Epithelial cell of alveolus of lung (primary cell): Measurements from ENCODE around the gene PTTG2.

DNA sequence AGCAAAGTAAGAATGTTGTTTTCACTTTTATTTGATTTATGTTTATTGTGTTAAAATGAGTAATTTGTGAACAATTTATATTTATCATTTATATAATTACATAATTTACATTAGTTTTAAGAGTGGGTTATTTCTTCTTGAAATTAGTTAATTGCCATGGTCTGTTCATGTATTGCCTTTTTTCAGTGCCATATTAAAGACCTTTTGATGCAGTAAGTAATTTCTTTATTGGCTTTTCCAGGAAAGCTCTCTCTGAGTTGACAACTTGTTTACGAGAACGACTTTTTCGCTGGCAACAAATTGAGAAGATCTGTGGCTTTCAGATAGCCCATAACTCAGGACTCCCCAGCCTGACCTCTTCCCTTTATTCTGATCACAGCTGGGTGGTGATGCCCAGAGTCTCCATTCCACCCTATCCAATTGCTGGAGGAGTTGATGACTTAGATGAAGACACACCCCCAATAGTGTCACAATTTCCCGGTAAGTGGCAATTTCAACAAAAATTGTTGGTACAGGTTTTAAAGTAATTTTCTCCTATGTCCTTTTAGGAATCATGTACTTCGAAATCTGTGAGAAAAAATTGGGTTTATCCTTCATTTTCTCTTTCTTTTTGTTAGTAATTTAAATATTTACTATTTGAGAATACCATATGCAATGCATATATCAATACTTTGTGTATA is 148.0 kb downstream of the STIM2 start:
- RAMPAGE, long total RNA = no peak
- RRBS = no CpG with 5 or more reads among the region's 5 CpGs

DNA sequence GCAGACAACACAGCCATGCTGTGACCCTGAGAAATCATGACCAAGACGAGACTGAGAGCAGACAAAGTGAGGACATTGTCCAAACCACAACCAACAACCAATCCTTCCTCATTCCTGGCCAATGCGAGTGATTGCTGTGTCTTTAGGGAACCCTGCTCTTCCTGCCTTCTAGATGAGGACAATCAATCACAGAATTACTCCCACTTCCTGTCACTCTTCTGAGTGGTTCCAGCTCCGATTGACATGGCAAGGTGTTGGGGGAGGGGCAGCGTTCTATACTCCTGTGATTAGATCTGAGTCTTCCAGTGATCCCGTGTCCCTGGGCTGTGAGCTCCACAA is 227.8 kb downstream of the STIM2 start:
- RAMPAGE, long total RNA = no peak
- RRBS = no CpG with 5 or more reads among the region's 5 CpGs

- RAMPAGE, long total RNA = no peak
- RRBS = no CpG with 5 or more reads among the region's 14 CpGs
Observed at GRCh38 chr4:28116487-28117021, 1255.9 kb downstream of the STIM2 start.

GRCh38 chr4:30721573-30722591 is 1.7 kb downstream of the PCDH7 start:
- RAMPAGE, long total RNA = no peak
- RRBS = 1% methylated on average over 29 of the region's 132 CpGs

- RAMPAGE, long total RNA = no peak
- RRBS = no CpG with 5 or more reads among the region's 7 CpGs
Observed at GRCh38 chr4:30757364-30757945, 37.3 kb downstream of the PCDH7 start.

DNA sequence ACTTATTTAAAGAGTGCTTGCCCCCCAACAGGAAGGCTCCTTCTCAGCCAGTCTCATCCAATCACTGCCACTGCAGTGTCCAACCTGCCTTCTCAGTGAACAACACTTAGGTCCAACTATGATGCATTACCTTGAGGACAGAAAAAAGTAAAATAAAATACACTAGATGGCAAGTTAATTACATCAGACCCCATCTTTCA is 1742.7 kb downstream of the PCDH7 start:
- RAMPAGE, long total RNA = no peak

- RAMPAGE, long total RNA = no peak
- RRBS = no CpG with 5 or more reads among the region's 3 CpGs
Observed at GRCh38 chr4:36063535-36063790, 180.9 kb downstream of the ARAP2 start.

- RAMPAGE, long total RNA = no peak
- RRBS = 91% methylated on average over 5 of the region's 14 CpGs
Observed at GRCh38 chr4:37001622-37002041, 242.9 kb upstream of the NWD2 start.

- RAMPAGE, long total RNA = no peak
- RRBS = no CpG with 5 or more reads among the region's 2 CpGs
Observed at GRCh38 chr4:37197731-37198114, 46.8 kb upstream of the NWD2 start.

DNA sequence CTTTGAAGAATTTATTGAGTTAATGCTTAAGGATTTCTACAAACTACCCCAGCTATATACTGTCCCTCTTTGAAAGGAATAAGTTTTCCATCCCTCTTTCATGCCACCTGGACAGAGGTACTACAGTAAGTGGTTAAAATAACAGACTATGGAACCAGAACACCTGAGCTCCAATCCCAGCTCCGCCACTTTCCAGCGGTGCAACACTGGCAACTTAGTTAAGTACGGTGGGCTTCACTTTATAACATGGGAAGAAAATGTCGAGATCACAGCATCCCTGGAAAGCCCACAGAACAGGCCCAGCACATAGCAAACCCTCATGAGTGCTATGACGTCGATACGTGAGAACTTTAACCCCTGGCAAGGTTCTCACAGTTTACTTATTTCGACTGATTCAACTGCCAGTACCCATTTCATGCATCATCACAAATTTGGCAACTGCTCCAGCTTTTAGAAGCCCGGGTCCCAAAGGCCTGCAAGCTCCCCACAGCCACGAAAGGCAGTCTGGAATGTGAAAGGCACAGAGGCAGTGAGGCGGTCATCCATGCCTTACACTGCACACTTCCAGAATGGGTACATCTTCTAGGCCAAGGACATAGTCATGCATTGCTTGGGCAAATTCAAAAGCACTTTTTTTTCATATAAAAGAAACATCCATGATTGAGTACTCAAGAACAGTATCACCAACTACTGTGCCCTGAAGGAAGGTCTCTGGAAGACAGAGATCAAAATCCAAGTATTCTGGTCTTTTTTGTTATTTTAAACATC is 41.2 kb downstream of the RELL1 start:
- RAMPAGE, long total RNA = no peak
- RRBS = no CpG with 5 or more reads among the region's 11 CpGs

DNA sequence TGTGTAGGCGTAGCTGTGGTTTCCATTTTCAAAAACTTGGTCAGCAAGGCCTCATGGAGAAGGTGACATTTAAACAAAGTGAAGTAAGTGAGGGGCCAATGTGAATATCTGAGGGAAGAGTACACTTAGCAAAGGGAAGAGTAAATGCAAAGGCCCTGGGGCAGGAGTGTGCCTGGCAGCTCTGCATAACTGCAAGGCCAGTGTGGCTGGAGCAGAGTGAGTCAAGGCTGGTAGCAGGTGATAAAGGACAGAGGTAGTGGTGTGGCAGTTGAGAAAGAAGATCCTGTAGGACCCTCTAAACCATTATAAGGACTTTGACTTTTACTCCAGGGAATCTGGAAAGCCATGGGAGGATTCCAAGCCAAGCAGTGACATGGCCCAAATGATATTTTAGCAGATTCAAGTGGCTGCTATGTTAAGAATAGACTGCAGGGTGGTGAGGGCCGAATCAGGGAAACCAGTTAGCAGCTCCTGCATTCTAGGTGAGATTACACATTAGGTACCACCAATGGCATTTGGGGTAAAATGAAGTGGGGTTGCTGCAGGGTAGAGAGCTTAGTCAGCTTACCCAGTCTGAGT is 5.9 kb upstream of the TBC1D1 start:
- RAMPAGE, long total RNA = no peak
- RRBS = no CpG with 5 or more reads among the region's 2 CpGs

DNA sequence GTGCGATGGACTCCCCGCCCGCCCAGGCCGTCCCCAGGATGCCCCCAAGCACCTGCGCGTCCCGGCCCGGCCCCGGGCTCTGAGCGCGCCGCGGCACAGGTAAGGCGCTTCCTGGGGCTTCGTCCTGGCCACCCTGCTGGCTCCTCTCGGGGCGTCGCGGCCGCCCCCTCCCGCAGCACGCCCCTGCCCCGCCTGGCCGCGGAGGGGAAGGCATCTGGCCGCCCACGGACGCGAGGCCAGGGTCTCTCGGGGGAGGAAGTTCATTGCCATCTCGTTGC is 305 bp downstream of the TBC1D1 start:
- RAMPAGE, long total RNA = no peak
- RRBS = 2% methylated on average over 7 of the region's 31 CpGs

DNA sequence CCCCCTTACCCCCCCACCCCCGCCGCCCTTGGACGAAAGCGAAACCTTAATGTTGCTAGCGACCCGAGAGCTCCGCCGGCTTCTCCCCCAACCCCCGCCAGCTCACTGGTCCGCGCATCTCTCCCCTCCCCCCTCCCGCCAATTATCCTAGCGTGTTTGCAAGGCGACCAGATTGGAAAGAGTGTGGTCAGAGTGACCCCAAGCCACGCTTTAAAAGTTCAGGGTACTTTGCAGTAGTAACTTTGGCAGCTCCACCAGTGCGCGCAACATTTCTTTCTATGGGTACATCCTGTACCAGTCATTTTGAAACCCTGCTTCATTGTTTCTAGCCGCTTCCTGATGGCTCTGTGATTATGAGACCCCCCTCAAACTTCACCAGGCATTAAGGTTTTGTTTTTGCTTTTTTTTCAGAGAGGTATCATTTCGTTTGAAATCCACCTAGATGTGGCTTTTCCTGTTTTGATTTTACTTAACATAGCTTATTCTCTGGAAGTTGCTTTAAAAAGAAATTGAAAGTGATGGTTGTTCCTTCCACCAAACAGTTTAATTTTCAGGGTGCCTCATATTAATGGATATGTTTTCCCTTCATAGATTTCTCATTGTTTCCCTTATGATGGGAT is 754 bp downstream of the TBC1D1 start:
- RAMPAGE, long total RNA = no peak
- RRBS = no CpG with 5 or more reads among the region's 19 CpGs

- RAMPAGE, long total RNA = no peak
- RRBS = no CpG with 5 or more reads among the region's 7 CpGs
Observed at GRCh38 chr4:37960293-37960633, at the start of gene PTTG2. Gene PTTG2, plus strand, starts transcription at chr4:37960398.

DNA sequence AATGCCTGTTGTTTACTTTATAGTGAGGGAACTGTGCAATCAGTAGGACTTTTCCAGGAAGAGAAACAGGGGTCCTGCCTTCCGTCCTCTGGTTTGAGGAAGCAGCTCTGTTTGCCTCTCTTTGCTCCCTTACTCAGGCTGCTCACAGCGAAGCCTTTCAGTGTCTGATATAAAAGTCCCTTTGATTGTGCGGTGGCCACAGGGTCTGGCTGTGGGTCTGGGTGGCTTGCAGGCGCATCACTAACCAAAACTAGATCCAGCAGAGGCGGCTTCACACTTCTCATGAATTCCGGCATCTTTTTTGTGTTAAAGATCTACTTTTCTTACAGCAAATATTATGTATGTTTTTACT is 263.7 kb downstream of the PTTG2 start:
- RAMPAGE, long total RNA = no peak
- RRBS = no CpG with 5 or more reads among the region's 6 CpGs

DNA sequence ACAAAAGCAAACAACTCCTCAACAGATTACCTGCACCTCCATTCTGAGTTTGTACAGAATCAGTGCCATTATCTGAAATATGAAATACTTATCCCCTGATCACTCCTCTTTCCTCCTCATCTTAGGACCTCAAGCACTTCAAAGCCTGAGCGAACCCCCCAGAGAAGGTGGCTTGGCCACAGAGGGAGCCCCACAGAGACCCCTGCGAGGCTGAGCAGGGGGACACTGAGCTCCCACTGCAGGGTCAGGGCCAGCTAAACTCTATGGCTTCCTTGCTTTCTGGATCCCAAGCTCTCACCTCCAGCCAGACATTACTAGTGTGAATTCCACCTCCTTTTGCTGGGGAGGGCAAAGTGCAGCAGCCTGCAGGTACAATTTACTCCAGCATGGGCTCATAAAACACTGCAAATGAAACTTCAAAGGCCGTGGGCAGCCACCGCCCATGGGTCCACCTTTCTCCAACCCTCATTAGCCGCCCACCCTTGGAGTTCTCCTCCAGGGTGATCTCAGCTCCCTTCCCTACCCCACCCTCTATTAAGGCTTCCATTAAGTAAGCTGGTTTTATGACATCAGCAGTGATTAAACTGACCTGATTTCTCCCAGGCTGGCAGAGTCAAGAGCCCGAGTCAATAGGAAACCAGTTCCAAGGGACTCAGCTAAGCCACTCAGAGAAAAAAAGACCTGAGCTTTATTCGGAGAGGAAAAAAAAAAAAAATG is 319.3 kb downstream of the PTTG2 start:
- RAMPAGE, long total RNA = no peak
- RRBS = no CpG with 5 or more reads among the region's 7 CpGs

- RAMPAGE, long total RNA = no peak
- RRBS = no CpG with 5 or more reads among the region's 6 CpGs
Observed at GRCh38 chr4:38314665-38315111, 349.3 kb upstream of the KLF3 start.

- RAMPAGE, long total RNA = no peak
- RRBS = no CpG with 5 or more reads among the region's 6 CpGs
Observed at GRCh38 chr4:38509512-38509890, 154.5 kb upstream of the KLF3 start.

DNA sequence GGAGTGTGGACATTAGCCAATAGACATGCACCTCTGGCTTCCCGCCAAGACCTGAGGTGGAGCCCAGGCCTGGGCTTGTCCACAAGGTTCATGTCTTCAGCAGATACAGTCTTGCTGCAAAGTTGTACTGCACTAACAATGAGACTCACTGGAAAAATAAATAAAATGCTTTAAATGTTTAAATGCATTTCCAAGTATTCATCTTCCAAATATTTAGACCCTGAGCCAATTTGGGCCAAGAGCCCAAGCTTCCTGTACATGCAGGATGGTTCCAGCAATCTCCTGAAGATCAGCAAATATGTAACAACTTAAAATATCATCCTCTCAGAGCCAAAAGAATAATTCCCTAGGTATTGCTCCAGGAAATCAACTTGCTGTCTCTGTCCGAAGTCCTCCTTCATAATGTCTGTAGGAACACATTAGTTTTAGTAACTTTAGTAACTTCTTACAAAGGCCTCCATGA is 98.6 kb upstream of the KLF3 start:
- RAMPAGE, long total RNA = no peak
- RRBS = no CpG with 5 or more reads among the region's 2 CpGs

DNA sequence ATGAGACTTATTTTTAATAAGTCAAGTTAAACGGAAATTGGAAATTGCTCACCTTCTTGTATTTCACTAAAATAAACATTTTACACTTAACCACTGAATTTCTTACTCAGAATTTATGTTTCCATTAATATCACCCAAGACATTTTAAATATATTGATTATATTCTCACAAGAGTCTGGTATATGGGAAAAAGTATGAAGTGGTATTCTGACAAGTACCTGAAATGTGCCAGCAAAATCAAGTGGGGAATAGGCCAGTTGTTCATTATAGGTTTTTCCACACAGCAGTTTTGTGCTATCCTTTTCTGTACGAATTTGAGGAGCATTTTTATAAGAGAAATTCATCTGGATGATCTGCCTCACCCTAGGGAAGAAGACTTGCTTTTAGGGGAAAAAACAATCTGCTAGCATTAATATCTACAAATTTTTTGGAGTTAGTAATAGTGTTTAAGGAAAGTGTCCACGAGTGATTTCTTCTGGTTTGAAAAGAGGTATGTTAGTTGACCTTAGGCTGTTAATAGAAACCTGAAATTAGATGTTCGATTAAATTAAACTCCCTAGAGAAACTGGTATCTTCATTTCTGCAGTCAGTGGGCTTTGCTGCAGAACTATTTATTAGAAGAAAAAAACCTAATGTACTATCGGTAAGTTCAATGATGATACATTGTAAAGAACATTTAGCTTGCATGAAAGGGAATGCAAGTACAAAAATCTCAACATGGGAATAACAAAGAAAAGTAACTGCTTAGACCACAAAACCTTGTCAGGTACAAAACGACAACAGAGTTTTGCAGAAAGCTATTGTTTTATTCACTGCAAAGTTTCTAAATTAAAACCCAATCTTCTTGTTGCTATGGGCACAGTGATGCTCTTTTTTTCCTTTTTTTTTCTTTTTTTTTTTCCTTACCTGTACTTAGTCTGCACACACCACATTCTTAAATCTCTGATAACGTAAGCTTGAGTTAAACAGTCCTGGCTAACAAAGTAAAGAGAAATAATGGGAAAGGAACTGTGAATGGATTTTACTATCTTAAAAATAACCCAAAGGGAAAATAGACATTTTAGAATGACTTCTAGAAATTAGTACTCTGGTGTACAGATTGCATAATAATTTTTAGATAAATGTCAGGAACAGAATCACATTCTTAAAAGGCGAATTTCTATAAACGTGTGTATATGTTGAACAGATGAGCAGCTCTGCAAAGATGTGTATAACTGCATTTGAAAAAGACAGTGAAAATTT is 1.9 kb downstream of the KLF3 start:
- RAMPAGE, long total RNA = no peak
- RRBS = no CpG with 5 or more reads among the region's 9 CpGs